ENCODE data around the genes ANKRD37 and SORBS2.

- PRO-cap, result no peak
- RAMPAGE, long total RNA, result no peak
Observed at GRCh38 chr4:184822935-184823581, 2.7 kb downstream of the ACSL1 start.

DNA sequence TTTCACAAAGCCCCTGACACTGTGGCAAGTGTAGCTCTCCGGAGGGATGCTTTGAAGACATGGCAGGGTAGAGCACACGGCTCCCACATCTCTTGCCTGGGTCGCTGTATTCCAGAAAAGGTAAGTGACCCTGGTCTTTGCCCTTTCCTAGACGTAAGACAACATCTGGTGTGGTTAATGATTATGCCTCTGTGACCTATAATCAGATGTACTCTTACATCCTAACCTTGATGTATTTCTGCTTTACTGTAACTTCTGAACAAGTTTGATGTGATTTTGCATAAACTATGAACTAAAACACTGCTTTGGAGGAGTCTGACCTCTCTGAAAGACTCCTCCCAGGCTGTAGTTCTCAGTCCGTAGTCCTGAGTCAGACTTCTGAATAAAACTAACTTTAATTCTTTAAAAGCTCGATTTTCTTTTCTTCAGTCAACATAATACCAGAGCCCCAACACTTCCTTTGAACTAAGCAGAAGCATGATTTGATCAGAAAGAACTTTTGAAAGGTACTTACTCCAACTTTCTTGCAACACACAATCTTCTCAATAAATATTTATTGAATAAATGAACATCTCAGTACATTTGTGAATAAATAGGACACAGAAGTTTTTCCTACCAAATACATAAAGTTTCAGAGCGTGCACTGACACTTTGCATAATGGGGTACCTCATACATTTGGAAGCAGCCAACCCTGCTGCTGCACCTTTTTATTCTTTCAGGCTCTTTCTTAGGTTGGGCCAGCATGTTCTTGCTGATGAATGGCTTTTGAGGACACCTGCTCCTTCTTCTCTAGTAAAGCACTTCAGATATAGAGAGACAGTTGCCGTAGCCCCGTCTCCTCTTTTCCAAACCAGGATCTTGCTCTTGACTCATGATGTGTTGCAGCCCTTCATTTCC, 59.4 kb upstream of the ACSL1 start:
- PRO-cap, result no peak
- RAMPAGE, long total RNA, result no peak

DNA sequence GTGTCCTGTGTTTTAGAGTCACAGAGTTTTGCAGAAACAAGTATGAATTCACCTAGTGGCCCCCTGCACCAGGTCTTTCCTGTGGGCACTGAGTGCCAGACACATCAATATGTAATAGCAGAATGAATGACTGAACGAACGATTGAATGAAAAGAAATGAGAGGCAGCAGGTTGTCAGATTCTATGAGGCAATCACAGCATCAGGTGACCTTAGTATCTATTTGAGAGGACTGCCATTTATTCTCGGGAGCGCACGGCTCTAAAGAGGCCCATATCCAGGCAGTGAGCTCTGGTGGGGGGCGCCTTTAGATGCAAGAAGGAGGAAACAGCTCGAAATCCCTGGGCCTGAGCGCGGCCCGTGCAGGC, 539 bp upstream of the SLC25A4 start:
- PRO-cap, result unidirectional peak, plus-strand start at position 224 of the sequence
- RAMPAGE, long total RNA, result no peak

DNA sequence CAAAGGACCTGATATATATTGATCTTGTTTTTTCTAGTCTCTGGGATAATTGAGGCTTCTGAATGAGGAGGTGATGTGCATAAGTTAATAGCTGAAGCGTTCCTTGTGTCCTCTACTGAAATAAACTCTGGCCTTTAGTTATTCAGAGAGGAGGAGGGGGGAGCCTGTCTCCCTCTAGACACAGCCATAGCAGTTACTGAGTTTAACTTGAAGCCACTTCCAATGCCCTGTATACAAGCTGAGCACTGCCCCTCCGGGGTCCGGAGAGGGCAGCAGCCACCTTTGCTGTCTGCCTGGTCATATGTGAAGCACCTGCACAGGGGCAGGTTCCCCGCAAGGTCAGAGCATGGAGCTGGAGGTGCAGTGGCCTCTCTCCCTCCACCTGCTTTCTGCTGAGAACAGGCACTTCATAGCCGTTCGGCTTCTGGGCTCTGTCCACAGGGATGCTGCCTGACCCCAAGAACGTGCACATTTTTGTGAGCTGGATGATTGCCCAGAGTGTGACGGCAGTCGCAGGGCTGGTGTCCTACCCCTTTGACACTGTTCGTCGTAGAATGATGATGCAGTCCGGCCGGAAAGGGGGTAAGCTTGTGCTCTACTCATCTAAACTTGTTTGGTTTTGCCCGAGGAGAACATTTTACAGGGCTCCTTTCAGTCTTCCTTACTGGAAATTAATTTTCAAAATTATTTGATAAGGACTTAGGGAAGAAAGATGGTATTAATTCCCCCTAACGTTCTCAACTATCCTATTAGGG, 2.4 kb downstream of the SLC25A4 start:
- PRO-cap, result no peak
- RAMPAGE, long total RNA, result no peak

DNA sequence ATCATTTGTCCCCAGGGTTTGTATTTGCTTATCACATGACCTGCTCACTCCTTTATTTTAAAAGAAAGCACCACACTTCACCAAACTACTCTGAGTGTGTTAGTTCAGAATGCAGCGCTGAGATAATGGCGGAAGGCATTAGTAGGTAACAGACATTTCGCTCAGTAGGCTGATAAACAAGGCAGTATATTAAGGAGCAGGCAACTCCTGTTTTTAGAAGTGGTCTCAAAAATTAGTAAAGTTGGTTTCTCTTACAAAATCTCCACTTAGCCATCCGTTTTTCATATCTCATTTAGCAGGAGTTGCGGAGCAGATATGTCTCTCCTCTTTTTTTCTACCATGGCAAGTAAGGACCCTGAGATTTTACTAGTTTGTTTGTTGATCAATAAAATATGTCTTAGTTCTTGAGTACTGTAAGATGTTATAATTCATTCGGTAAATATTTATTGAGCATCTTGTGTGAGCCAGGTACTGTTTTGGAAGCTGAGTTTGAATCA, 1.8 kb downstream of the SNX25 start:
- PRO-cap, result bidirectional peak, plus-strand start at position 83 of the sequence, minus-strand start outside the sequence
- RAMPAGE, long total RNA, result no peak

- PRO-cap, result no peak
- RAMPAGE, long total RNA, result no peak
Observed at GRCh38 chr4:185384563-185385224, 11.0 kb downstream of the LRP2BP start.

DNA sequence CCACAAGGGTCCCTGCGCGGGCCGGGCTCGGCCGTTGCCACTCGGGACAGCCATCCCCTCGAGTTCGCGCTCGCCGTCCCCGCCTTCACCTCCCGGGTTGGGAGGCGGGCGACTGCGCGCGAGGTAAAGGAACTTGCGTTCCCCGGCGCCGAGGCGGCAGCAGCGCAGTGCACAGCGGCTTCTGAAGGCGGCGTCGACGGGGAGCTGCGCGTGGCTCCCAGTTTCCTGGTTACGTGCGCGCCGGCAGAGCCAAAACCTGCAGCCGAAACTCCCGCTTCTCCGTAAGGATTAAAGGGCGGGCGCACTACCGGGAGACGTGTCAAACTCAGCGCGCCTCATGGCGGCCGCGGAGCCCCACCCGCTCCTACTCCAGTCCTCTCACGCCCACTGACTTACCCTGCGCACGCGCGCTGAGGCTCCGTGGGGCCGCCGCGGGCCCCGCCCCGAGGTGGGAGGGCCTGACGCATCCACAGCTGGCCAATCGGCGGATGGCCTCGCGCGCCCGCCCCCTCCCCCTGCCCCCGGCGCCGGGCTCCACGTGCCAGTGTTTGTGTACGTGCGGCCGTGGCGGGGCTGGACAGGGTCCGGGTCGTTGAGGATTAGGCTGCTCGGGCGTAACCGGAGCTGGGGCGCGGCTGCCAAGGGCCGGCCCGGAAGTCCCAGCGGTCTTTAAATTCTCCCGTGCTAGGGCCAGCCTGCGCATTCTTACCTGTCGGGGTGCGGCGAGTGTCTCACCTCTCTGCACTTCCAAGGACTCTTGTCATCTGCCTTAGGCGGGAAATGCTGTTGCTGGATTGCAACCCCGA, at the start of gene ANKRD37:
ANKRD37 (plus strand) TSS at position 698 of the 806 bp plus-strand sequence.
- PRO-cap, result bidirectional peak, plus-strand start at position 702 of the sequence, minus-strand start at position 389 of the sequence
- RAMPAGE, long total RNA, result no peak

DNA sequence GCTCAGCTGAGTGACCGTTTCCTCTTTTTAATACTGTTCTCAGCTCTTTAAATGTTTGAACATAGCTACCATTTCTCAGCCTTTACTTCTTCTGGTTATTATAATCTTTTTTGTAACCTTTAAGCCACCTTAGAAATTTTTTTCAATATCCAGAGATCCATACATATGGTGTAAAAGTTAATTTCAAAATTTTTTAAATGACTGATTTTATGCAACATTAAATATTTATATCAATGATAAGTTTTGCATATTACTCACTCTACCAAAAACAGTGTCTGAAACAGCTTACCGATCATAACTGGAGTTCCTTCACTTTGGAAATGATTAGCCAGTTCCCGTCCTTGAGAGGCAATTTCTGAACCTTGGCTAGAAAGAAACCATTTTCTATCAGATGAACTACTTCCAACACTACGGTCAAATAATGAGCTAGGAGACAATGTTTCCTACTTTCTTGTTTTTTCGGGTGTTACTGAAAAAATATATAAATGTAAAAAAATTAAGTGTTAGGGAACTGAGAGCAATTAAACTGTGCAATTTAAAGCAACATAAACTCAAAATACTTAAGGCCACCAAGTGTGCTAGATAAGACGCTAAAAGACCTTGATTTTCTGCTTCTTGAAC, 9.0 kb downstream of the ANKRD37 start:
- PRO-cap, result no peak
- RAMPAGE, long total RNA, result no peak

- PRO-cap, result no peak
- RAMPAGE, long total RNA, result no peak
Observed at GRCh38 chr4:185411584-185412094, 14.1 kb downstream of the UFSP2 start.

DNA sequence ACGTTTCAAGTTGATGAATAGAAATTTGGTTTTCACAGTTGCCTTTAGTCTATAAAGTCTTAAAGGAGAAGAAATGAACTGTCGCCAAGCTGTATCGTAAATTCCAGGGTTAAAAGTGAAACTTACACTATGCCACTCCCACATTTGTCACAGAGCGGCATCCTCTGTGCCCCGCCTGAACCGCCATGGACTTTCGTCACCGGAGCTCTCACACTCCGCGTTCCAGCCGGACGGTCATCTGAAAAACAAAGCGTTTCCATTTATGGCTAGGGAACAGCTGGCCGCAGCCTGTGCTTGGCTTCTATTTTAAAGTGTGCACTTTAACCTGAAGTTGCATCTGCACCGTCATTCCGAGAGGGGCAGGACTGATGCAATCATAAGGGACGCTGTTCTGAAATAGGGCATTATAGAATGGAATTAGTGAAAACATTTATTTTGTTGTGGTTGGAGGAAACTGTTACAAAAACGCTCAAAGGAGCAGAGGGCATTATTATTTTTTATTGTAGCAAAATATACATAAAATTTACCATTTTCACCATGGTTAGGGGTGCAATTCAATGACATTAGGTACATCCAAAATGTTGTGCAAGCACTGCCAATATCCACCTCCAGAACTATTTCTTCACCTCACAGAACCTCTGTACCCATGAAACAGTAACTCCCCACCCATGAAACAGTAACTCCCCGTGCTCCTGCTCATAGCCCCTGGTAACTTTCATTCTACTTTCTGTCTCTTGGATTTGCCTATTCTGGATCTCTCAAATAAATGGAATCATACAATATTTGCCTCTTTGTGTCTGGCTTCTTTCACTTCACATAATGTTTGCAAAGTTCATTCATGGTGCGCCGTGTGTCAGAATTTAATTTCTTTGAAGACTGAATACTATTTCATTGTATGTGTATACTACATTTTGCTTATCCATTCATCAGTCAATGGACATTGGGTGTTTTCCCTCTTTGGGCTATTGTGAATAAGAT, 30.7 kb downstream of the PDLIM3 start:
- PRO-cap, result no peak
- RAMPAGE, long total RNA, result no peak

DNA sequence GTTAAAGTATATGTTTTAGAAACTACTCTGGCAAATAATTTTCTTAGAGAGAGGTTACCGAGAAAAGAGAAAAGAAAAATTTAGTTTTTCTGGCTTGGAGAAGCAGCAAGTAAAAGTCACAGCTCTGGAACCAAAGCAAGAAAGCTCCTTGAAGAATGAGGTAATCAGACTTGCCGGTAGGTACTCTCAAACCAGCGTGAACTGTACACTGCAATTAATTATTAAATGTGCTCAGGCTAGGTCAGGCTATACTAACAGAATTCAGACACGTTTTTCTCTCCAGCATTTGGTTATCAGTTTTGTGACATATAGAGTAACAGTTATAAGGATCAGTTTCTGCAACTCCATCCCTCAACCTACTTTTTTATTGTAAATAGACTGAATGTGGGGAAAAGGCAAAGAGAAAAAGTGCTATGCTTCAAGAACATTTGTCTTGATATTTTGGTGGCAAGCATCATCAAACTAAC, 92.8 kb downstream of the SORBS2 start:
- PRO-cap, result no peak
- RAMPAGE, long total RNA, result no peak

DNA sequence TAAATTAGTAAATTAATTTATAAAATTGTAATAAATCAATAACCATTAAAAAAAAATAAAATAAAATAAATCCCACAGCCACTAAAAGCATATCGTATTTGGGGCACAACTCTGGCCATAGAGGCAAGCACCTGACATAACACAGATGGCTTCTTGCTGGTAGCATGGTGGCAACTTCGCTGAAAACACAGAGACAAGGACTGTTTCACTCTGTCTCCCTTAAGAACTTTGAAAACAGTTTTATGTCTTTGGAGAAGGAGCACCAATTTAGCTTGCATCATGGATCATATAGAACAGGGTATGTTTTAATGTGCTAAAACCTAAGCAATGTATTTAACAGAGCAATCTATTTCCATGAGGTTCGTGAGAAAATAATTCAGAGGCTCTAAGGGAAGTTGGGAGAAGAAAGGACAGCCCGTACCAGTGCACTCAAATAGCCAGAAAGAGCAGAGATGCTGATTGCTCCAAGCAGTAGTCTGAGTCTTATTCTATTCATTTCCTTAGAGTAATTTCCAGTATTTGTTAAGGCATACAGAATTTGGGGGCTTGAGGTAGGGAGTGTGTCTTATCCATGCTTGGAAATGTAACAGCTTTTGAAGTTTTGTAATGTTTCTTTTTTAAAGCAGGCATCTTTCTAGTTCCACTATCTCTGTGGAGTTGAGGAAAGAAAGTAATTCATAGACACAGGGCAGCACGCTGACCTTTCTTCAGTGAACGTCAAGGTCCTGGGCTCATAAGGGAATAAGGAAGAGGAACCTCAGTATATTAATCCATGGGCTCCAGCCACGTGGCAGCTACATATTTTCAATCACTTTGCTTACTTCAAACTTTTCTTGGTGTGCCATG, 88.7 kb downstream of the SORBS2 start:
- PRO-cap, result no peak
- RAMPAGE, long total RNA, result no peak

- PRO-cap, result no peak
- RAMPAGE, long total RNA, result no peak
Observed at GRCh38 chr4:185773952-185774339, 38.0 kb downstream of the SORBS2 start.

GRCh38 chr4:185811607-185812735, at the start of gene SORBS2:
Gene SORBS2, minus strand, starts transcription at chr4:185812194.
- PRO-cap, result no peak
- RAMPAGE, long total RNA, result no peak

GRCh38 chr4:185830451-185831146, 18.6 kb upstream of the SORBS2 start:
- PRO-cap, result no peak
- RAMPAGE, long total RNA, result no peak

DNA sequence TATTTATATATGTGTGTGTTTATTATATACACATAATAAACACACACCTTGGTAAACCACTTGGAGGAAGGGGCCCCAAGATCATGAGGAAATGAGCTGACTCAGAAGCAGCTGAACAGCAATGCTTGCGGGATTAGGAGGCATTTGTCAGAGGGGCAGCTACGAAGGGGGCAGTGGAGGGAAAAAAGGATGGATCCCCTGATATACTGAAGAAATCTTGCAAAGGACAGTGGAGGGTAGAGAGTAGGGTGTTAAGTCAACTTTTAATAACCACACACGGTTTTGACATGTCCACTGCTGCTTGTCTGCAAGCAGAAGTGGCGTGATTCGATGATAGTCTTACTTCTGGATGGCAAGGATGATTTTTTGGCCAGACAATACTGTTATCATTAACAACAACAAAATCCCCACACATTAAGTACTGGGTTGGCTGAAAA, 120.1 kb upstream of the SORBS2 start:
- PRO-cap, result no peak
- RAMPAGE, long total RNA, result no peak

DNA sequence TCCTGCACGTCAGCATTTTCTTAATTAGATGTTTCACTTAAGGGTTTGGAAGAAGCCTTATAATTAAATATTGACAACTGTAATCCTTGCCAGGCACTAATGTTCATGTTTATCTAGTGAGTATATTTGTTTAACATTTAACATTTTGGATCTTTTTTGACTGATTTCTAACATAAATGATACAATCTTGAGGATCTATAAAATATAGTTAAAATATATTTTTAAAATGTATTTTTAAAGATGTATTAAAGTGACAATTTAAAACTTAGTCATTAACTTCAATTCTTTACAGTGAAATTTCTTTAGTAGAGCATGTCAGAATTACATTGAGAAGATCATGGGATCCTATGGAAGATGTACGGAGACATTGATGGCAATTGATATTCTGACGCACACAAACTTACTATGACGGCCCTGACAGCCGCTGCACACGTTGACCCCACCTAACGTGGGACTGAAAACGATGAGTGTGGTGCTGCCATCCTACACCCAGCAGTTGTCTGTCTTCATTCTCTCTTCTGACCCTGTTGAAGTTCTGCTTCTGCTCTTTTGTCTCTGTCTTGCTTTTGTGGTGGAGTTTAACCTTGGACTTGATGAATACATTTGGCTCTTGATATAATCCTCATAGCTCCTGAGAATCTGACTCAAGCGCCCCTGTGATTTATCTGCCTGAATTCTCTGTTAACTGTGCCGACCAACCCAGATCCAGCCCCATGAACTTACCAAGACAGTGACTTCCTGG, 52.5 kb downstream of the TLR3 start:
- PRO-cap, result no peak
- RAMPAGE, long total RNA, result no peak

DNA sequence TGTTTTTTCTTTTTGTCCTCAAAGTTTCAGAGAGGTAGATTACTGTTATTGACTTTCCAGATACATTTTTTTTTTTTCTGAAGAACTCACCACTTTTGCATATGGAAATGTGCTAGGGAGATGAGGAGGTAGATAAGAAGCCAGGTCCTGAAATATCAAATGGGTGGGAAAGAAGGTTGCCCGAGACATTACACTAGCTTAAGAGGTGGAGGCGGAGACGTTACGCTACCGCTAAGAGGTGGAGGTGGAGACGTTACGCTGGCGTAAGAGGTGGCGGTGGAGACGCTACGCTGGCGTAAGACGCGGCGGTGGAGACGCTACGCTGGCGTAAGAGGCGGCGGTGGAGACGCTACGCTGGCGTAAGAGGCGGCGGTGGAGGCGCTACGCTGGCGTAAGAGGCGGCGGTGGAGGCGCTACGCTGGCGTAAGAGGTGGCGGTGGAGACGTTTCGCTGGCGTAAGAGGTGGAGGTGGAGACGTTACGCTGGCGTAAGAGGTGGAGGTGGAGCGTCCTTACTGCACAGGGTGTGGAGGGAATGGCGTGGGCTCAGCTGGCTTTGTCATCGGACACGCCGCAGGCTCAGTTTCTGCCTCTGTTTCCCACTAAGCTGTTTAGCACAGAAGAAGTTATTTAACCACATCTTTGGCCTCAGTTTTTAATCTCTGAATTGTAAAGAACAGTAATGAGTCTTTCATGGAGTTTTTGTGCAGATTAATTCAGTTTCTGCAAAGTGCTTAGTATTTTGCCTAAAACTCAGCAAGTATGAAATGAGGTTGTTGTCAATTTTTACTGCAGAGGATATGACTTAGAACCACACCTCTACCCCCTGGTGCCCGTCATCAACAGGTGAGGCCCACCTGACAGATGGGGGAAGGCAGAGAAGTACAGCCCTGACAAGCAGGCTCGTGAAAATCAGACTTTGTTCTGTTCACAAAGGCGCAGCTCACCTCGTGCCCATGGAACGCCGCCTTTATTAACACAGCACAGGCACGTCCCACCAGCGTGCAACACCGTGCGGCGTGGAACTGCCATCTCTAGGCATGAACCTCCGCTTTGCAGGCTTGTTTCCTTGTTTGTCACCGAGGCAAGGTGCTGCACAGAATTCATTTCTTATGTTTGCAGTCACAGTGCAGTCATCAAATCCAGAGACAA, 13.0 kb downstream of the CYP4V2 start:
- PRO-cap, result bidirectional peak, plus-strand start at position 519 of the sequence, minus-strand start at position 205 of the sequence
- RAMPAGE, long total RNA, result no peak

GRCh38 chr4:186596903-186597232, 41.5 kb upstream of the MTNR1A start:
- PRO-cap, result no peak
- RAMPAGE, long total RNA, result no peak

DNA sequence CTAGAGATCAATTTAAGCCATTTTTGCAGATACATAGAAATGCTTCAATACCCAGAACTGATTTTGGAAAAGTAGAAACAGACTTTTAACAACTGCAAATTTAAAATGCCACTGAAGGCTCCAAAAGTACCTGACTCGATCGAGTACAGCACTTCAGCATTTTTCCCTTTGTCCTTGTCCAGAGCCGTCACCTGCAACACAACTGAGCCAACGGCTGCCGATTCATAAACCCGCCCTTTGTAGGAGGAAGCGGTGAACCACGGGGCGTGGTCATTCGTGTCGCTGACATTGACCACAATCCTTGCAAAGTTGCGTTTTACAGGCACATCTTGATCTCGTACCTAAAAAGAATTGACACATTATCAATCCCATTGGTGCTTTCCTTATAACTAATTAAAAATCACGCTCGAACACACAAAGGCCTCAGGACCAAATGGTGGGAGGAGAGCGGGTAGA, 72.7 kb upstream of the MTNR1A start:
- PRO-cap, result no peak
- RAMPAGE, long total RNA, result no peak